Kidney (tissue), 2 donors: Measurements from ENCODE around the genes CT83 and KIAA1210.

- PRO-cap = unidirectional peak, minus-strand start at chrX:115562703
- RRBS = no CpG with 5 or more reads among the region's 4 CpGs
These were observed 1.6 kb downstream of the PLS3 start for GRCh38 chrX:115562584-115563017.

GRCh38 chrX:115593379-115593871 lies 32.5 kb downstream of the PLS3 start:
- PRO-cap = no peak
- RRBS = no CpG with 5 or more reads among the region's 6 CpGs

DNA sequence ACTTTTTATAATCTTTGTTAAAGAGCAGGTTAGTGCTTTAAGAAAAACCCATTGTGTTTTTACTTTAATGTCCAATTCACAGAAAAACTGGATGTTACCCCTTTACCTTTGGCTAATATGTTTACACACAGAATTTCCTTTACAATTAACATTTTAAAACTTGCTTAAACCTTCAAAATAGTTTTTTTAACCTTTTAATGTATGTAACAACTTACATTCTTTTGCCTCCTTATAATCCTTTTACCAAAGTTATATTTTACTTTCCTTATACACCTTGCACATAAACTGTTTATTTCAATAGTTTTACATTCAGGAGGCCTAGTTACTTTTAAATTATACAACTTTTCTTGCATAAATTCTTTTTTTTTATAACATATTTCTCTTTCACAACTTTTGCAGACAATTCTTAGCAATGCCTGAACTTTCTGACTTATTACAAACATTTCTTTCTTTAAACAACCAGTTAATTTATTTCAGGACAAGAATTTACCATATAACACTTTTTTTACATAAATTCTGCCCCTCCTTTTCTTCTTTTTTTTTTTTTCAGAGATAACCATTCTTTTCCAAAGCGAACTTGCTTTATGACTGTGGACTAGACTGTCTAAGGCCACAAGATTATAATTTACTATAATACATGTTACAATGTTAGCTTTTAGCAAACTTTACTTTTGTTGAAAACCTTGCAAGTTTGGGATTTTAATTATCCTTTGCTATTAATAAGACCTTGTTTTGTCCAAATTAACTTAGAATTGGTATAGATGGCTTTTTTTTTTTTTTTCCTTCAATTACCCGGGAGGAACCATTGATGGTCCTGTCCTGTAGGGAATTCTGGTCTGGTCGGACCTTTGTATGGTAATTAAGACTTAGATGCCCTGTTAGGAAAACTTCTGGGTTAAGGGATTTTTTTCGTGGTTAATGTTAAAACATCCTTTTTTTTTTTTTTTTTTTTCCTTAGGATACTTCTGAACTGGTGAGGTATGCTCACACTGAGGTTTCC lies 248.8 kb upstream of the AGTR2 start:
- PRO-cap = no peak
- RRBS = no CpG with 5 or more reads among the region's 4 CpGs

- PRO-cap = no peak
- RRBS = no CpG with 5 or more reads among the region's 20 CpGs
These were observed at the start of gene CT83 for GRCh38 chrX:116462690-116463423. TSS of gene CT83 (minus strand) at chrX:116462976.

- PRO-cap = unidirectional peak, minus-strand start at chrX:116949172
- RRBS = no CpG with 5 or more reads among the region's 6 CpGs
These were observed 486.2 kb upstream of the CT83 start for GRCh38 chrX:116948952-116949331.

DNA sequence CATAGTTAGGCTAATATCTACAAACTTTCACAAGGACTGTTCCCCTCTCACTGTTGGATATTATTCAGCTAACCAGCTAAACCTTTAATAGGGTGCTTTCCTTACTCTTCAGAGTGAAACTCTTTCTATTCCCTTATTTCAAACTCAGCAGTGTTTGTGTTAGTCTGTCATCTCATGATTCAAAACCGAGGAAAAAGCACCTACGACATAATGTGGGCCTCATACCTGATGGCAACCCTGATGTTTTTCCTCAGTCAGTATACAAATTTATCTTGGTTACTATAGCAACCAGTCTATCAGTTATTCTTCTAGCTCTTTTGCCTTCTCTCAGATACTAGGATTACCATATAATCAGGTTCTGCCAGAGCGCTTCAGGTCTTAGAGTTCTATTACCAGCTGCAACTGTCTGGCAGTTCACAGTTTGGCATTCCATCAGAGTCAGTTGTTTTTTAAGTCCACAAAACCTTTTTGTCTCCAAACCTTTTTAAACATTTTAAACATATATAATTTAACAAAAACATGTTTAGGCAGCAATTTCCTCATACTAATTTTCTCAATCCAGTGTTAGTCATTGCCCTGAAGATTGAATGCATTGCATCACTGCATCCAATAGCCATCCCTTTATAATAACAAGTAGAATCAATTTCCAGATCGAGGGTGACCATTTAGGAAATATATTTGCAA lies 7.3 kb downstream of the WDR44 start:
- PRO-cap = no peak
- RRBS = no CpG with 5 or more reads among the region's 4 CpGs

DNA sequence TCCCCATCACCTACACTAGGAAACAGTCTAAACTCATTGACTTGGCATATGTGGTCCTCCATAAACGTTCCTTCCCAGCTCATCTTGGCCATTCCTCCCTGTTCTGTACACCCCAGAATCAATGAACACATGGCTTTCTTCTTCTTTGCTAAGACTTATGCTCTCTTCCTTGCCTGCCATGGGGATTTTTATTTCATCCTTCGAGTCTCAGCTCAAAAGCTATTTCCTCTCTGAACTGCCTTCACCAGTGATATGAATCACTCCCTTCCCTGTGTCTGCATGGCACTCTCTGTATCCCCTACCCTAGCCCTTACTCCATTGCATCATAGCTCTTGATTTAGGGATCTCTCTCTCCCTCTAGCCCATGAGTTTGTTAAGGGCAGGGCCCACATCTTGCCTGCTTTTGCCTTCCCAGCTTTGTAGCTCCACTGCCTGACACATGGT lies 34.8 kb downstream of the DOCK11 start:
- PRO-cap = no peak
- RRBS = no CpG with 5 or more reads among the region's 2 CpGs

DNA sequence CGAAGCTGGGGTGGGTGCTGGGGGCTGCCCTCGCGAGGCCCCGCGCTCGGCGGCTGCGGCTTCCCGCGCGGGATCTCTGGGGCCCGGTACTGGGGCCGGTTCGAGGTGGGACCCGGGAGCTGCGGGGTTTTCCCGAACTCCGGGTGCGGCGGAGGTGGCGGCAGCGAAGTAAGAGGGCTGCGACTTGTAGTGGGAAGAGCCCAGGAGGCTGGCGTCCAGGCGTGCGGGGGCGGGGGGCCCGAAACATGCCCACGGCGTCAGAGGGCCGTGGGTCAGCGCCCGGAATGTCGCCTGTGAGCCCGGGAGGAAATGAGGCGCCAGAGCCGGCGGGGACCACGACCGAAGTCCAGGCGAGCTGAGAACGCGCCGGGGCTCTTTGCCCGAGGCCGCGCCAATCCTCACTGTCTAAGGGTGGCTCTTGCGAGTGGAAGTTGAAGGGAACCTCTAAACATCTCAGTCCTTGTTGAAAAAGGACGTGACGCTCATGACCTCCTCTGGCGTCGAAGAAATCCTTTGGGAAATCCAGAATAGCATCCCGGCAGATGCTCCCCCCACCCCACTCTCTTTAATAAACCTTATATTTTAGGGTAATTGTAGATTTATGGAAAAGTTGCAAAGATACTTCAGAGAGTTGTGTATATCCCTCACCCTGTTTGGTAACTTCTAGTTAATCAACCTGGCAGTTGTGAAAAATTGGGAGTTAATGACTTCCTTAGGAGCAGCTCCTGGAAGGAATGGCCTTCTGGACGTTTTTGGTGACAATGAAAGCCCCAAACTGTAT lies 608 bp downstream of the IL13RA1 start:
- PRO-cap = bidirectional peak, plus-strand start at position 320 of the sequence, minus-strand start at position 407 of the sequence
- RRBS = 38% methylated on average over 15 of the region's 54 CpGs

DNA sequence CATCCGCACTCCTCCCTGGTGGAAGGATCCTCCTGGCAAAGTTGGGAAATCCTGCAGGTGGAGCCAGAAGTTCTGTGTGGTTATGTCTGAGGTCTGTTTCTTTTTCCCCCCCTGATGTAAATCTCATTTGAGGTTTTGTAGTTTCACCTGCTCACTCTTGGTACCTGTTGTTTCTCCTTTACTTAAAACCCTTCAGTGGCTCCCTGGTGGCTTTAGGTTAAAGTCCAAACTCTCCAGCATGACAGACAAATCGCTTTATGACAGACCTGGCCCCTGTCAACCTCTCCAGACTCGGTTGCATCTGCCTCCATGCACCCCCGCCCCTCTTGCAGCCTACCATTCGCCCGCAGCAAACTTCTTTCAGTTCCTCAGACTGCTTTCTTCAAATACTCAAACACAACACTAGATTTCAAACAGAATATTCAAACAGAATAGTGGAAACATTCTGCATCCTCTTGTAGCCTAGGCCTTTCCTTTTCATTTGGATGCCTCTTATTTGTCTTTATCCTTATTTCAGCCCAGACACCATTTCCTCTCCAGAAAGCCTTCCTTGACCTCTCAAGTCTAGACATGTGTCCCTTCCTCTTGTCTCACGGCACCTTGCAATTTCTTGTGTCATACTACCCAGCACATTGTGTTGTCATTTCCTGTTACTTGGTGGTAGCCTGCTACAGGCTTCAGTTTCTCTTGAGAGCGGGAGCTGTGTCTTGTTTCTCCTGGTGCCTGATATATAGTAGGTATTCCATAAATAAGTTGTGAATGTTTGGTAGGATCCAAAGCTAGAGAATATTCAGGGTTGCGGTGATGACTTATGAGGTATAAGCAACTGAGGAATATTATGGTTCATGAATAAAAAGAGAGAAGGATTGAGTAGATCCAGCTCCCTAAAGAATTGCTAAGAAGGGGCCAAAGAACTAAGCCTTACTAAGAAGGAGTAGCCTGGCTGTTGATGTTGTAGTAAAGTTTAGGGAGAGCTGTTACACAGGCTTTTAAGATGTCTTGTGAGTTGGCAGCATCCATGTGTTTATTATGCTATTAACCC lies 24.9 kb downstream of the IL13RA1 start:
- PRO-cap = no peak
- RRBS = no CpG with 5 or more reads among the region's 9 CpGs

DNA sequence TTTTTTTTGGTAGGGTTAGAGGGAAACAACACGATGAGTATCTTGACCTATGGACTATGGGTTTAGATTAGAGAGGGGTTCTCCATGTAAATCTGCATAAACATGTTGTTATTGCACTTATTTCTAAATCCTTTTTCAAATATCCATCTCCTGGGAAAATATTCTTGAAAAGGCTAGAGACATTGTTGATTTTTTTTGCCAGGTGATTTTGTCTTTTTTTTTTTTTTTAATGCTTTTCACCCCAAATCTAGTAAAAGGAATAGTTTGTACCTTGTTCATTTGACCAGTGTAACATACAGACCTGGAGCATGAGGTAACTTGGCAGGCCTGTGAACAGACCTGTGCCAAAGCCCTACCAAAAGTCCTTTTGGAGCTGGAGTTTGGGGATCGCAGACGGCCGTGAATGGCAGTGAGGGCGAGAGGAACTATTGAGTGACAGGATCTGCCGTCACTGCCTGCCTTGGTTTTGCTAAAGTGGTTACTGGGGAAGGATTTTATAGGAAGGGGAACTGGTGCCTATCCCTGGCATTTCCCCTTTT lies 14.2 kb downstream of the LONRF3 start:
- PRO-cap = no peak
- RRBS = no CpG with 5 or more reads among the region's 6 CpGs

GRCh38 chrX:118992005-118993124 lies 17.9 kb downstream of the LONRF3 start:
- PRO-cap = no peak
- RRBS = no CpG with 5 or more reads among the region's 13 CpGs

- PRO-cap = no peak
- RRBS = no CpG with 5 or more reads among the region's 5 CpGs
These were observed at the start of gene KIAA1210 for GRCh38 chrX:119127724-119128067. TSS of gene KIAA1210 (minus strand) at chrX:119127812.

- PRO-cap = no peak
- RRBS = no CpG with 5 or more reads among the region's 4 CpGs
These were observed 12.4 kb upstream of the SLC25A43 start for GRCh38 chrX:119386703-119387083.

- PRO-cap = no peak
- RRBS = no CpG with 5 or more reads among the region's 15 CpGs
These were observed 34.6 kb downstream of the SLC25A5 start for GRCh38 chrX:119502532-119503560.

- PRO-cap = no peak
- RRBS = no CpG with 5 or more reads among the region's 5 CpGs
These were observed 35.4 kb downstream of the SLC25A5 start for GRCh38 chrX:119503561-119504154.

DNA sequence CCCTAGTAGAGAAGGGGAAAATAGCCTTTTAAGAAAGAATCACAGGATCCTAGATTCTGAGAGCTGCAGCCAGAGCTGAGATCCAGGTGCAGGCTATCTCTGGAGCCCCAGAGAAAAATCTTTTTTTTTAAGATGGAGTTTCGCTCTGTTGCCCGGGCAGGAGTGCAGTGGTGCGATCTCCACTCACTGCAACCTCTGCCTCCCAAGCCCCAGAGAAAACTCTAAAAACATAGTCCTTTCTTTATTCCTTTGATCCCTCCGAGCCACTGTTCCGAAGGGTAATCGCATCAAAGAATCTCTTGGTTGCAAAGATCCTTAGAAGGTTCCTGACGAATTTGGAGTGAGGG lies 38.4 kb downstream of the SEPTIN6 start:
- PRO-cap = no peak
- RRBS = no CpG with 5 or more reads among the region's 7 CpGs

DNA sequence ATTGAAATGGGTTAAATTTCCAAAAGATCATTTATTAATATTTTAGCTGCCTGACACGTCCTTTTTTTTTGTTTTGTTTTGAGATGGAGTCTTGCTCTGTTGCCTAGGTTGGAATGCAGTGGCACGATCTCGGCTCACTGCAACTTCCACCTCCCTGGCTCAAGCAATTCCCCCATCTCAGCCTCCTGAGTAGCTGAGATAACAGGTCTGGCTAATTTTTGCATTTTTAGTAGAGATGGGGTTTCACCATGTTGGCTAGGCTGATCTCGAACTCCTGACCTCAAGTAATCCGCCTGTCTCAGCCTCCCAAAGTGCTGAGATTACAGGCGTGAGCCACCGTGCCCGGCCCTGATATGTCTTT lies 18.1 kb downstream of the NKAP start:
- PRO-cap = no peak
- RRBS = no CpG with 5 or more reads among the region's 8 CpGs

- PRO-cap = no peak
- RRBS = no CpG with 5 or more reads among the region's 8 CpGs
These were observed 889 bp downstream of the NKAP start for GRCh38 chrX:119942683-119943040.

GRCh38 chrX:120244480-120245545 lies 5.8 kb upstream of the ZBTB33 start:
- PRO-cap = bidirectional peak, plus-strand start at chrX:120244840, minus-strand start at chrX:120244886; unidirectional peak, minus-strand start at chrX:120245179; unidirectional peak, minus-strand start at chrX:120245264
- RRBS = no CpG with 5 or more reads among the region's 57 CpGs

DNA sequence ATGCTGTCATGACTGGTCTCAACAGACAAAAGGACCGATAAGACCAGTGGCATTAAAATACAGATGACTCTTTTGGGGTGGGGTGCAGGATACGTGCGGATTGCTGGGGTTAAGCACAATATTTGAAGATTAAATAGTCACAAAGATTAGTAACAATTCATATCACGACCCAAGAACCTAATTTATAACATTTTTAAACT lies 9.1 kb downstream of the ZBTB33 start:
- PRO-cap = no peak
- RRBS = no CpG with 5 or more reads among the region's 4 CpGs